PC-3 (cell line): Measurements from ENCODE around the genes KCNJ15 and GET1.

GRCh38 chr21:37827890-37828424, 88.3 kb downstream of the KCNJ6 start:
- RAMPAGE, long total RNA = no peak

- RAMPAGE, long total RNA = no peak
Observed at GRCh38 chr21:37845409-37846034, 70.7 kb downstream of the KCNJ6 start.

GRCh38 chr21:38089676-38090250, 167.0 kb upstream of the KCNJ15 start:
- RAMPAGE, long total RNA = no peak

- RAMPAGE, long total RNA = no peak
Observed at GRCh38 chr21:38171508-38171843, 85.3 kb upstream of the KCNJ15 start.

DNA sequence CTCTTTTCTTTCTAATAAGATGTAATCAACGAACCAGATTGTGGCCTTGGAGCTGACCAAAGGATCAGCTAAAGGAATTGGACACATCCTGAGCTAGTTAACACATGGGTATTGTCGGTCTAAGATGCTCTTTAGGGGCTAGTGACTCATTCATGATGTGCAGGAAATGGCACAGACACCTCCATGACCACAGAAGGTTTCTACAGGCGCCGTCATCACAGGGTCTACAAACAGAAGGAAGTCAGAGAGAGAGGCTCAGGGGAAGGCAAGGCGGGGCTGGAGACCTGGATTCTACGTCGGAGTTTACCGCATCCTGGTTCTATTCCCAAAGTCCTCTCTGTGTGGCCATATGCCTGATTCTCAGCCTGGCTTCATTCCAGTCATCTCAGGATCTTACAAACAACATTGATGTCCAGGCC, 11.9 kb upstream of the KCNJ15 start:
- RAMPAGE, long total RNA = no peak

- RAMPAGE, long total RNA = no peak
Observed at GRCh38 chr21:38256443-38257321, at the start of gene KCNJ15. Gene KCNJ15, plus strand, starts transcription at chr21:38256991.

- RAMPAGE, long total RNA = no peak
Observed at GRCh38 chr21:38266724-38267080, 9.9 kb downstream of the KCNJ15 start.

DNA sequence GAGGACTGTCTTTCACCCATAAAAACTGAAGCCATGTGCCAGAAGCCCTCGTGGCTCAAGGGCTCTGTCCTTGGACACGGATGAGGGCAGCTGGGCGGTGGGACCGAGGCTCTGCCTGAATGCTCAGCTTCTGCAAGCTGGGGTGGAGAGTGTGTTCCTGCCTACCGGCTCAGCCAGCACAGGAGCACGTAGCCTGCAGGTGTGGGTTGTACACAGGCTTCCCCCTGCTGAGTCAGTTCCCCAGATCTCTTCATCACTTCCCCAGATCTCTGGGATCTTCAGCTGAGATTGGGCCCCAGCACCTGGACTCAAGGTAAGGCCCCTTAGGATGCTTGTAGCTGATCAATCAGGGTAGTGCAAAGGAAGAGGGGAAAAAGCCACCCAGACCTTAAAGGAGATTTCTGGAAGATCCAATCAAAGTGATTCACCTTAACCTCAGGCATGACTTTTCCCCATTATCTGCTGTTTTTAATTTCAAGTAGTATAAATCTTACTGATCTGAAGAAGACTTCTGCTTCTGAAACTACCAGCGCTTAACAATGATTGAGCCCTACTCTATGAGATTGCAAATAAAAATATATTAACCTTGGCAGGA, 15.6 kb downstream of the KCNJ15 start:
- RAMPAGE, long total RNA = no peak

DNA sequence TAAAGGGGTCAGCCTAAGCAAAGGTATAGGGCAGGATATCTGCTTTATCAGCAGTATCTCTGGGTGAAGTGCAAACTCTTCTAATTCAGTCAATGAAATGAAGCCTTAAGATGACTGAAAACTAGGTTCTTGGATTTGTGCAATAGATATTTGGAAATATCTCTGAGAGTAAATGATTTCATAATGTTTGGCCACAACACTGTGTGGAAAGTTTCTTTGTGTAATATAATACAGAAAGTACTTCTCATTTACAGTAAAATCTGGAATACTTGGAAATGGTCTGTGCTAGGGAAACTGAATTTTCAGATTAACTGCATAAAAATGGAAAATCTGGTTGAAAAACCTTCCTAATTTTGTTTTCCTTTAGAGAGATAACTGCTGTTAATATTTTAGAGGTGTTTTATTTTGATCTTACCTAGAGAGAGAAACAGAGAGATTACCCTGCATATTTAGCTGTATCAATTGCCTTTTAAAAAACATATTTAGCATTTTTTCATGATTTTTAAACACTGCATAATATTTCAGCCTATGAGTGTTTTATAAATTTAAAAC, 26.3 kb downstream of the KCNJ15 start:
- RAMPAGE, long total RNA = no peak

GRCh38 chr21:38343362-38344664, 87.0 kb downstream of the KCNJ15 start:
- RAMPAGE, long total RNA = no peak

DNA sequence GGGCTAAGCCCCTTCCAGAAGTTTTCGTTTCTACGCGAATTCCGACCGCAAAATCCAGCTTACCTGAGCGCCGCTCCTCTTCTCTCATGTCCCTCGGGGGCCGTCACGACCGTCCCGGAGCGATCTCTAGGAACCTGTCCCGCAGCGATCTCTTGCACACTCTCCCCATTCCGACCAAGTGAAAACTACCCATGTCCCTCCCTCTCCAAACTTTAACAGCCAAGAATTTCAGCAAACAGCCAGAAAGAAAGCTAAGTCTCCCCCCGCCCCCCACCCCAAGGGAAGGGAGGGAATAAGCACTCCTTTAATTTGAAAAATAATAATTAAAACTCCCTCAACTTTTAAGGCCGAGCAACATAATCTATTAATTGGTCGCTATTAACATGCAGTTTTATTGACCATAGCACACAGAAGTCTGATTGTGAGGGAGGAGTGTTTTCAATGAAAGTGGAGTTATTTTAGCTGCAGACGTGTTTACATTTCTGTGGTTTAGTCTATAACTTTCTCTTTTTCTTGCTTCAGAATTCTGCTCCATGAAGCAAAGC, 144.1 kb upstream of the ETS2 start:
- RAMPAGE, long total RNA = no peak

- RAMPAGE, long total RNA = no peak
Observed at GRCh38 chr21:38804363-38805412, 1.0 kb upstream of the ETS2 start.

GRCh38 chr21:38820287-38821201, 14.8 kb downstream of the ETS2 start:
- RAMPAGE, long total RNA = no peak

DNA sequence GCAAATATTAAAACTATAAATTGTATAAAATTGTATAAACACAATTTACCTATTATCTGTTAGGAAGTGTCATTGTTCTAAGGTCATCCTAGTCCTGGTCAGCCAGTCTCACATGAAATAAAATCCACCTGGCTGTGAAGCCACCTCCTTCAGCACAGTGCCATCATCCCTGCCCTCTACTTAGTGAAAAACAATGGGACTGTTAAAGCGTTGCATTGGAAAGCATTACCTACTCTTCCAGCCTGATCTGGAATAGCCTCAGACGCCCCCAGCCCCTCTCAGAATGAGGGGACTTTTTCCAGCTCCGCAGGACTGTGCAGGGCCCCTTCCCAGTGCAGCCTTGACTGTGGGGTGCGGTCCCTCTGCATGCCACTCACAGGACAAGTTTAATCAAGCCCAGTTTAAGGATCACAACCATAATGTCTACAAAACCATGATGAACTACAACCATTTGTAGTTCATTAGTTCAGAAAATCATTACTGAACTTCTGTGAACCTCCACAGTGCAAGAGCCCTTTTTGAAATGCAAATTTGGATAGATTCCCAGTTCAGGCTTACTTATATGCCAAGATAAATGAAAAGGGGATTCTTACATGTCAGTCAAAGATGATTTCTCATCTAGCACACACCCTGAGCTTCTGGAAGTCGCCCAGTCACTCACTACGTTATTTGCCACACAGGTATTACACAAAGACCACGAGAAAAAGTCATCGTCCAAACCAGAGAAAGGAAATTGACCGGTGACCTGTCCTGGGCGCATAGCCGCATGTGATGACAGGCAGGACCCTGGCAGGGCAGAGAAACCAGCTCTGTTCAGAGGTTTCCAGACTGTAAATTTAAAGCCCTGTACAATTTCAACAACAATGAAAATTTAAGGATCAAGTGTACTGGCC, 41.7 kb downstream of the ETS2 start:
- RAMPAGE, long total RNA = no peak

- RAMPAGE, long total RNA = no peak
Observed at GRCh38 chr21:38861794-38862843, 56.4 kb downstream of the ETS2 start.

DNA sequence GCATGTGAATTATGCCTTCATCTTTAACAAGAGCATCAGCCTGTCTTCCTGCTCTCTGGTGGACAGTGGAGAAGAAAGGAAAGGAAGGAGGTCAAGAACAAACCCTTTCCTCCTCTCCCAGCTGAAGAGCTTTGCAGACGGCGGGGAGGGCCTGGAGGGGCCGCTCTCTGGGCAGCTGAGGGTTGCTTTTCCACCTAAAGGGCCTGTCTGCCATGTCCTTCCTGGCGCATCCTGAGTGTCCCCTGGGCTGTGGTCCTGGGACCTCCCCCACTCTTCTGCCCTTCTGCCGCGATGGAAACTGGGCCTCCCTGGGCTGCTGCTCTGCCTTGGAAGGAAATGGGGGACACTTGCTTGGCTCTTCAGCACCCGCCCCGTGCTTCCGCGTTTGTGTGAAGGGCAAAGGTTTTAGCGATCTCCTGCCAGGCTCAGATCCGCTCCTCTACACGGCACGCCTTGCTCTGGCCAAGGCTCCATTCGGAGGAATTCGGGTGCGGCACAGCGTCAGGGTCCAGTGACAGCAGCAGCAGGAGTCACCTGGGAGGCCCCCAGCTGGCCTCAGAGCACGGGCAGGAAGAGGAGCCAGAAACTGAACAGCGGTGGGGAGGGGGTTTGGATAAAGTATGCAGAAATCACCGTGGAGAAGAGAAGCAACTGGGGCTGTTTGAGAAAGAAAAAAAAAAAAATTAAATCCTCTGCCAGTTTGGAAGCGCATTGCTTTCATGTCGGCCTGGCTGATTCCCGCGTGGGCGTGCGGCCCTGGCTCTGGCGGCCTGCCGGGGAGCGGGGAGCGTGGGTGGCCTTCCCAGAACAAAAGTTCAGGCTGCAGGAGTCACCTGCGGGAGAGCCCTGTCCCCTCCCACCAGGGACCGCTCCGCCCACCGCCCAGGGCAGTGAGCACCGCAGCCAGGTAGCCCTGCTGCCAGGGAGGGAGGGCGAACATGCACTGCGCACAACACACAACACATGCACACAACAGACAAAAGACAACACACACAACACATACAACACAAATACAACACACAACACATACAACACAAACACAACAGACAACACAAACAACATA, 107.4 kb downstream of the ETS2 start:
- RAMPAGE, long total RNA = no peak

DNA sequence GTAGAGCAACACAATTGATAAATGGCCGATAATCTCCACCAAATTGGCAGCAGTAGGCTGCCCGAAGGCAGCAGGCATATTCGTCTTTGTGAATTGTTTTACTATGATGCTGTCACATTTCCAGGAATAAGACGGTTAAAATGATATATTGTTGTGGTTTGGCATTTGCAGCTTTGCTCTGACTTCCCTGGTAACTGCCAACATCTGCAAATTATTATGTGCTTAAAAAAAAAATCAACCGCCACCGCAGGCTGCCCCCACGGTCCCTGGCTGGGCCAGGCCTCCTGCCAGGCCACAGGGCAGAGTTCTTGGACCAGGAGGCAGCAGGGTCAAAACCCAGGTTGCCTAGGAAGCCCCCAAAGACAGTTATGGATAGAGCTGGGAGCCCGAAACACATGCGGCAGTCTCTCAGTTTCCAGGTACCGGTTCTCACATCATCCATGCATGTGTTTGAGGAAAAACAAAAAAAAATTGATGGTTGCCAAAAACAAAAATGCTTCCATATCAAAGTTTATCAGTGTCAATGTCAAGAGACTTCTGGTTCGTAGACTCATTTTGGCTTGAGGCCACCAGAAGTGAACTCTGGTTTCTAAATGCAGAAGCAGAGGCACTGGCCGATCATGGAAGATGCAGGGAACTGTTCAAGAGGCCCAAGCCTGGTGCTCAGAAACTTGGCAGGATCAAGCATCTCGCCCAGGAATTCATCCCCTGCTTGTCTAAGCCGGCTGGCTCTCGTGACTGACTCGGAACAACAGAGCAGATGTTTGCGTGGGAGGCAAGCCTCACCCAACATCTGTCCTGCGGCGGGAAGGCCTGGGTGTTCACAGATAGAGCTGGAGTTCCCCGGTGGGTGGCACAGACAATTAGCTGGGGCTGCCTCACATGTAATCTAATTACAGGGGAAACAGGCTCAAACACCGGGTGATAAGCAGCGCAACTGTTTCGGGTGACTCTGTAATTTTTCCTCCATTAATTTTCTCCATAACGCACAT, 179.6 kb downstream of the ETS2 start:
- RAMPAGE, long total RNA = no peak

DNA sequence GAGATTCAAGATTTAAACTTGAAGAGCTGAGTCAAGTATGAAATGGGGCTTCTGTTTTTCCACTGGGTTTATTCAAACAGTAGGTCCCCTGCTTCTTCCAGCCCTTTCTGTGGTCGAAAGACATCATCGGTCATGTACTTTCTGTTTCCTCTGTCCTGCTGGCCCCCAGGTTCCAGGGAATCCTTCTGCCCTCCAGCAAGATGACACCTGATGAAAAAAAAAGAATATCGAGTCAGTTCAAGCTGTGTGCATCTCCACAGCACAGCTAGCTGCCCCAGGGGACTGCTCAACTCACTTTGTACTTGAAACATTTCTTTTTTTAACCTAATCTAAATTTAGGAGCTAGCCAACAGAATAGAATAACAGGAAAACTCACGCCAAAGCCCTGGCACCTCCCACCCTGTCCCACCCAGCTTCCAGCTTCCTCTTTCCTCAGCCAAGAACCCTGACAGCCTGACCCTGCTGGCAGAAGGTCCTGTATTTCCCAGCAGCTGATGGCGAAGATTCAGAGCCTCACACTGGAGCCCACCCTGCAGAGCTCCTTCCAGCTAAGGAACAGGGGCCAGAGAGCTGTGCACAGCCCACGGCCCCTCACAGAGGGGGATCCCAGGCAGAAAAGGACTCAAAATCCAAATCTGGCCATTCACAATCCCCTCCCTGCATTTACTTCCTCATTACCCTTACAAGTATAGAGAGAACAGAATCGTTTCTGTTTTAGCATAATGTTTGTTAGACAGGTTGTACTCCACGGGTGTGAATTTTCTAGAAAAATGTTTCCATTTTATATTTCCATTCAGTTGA, 176.5 kb downstream of the PSMG1 start:
- RAMPAGE, long total RNA = no peak

- RAMPAGE, long total RNA = no peak
Observed at GRCh38 chr21:39067076-39067748, 116.0 kb downstream of the PSMG1 start.

DNA sequence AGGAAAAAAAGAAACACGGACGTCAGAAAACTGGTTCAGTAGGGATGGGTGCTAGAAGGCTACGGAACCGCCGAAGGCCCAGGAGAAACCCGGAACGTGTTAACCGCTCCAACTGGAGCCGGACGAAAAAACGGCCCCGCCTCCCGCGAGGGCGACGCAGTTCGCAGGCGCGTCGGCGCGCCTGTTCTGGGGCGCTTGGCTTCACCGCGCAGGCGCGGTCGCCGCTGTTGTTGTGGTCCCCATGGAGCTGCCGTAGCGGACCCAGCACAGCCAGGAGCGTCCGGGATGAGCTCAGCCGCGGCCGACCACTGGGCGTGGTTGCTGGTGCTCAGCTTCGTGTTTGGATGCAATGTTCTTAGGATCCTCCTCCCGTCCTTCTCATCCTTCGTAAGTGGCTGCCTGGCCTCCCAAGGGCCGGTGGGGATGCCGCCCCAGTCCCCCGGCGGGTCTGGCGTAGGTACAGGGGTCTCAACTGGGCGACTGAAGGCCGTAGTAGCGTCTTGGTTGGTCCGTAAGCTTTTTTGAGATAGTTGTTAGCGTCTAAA, at the start of gene GET1:
TSS of gene GET1 (plus strand) at position 227 of the 545 bp plus-strand sequence.
- RAMPAGE, long total RNA = start-site peak on the plus strand centred at position 220 of the sequence, 32 bp wide, 57 and 26 reads in 2 replicates